Foreskin fibroblast (primary cell): ENCODE measurements around a stretch of chr2.

- RRBS = no CpG with 5 or more reads among the region's 9 CpGs
These were observed 65.8 kb downstream of the SPRED2 start for GRCh38 chr2:65366512-65367020.

DNA sequence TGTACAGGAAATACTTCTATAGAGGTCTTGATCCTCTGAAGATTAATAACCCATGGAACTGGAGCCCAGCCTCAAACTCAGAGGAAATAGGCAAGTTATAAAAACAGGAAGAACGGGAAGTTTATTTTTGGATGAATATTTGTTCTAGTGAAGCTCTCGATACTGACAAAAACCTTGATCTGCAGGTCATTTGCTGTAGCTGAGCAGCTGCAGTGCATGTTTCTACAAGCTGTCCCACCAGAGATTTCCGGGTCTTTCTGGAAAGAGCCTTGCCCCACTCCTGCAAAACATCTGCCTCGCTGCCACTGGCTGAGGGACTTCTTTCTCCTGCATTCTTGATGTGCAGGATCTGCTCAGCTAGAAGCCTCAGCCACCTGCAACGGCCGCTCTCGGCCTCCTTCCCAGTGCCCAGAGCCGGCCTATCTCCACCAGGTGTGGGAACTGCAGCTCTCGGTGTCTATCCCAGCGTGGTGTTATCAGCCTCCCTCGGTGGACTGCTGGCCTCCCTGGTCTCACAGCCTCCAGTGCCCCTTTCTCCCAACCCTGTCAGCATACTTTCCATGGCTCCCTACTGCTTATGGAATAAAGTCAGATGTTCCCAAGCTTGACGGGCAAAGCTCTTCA is 48.5 kb downstream of the SPRED2 start:
- RRBS = no CpG with 5 or more reads among the region's 12 CpGs

DNA sequence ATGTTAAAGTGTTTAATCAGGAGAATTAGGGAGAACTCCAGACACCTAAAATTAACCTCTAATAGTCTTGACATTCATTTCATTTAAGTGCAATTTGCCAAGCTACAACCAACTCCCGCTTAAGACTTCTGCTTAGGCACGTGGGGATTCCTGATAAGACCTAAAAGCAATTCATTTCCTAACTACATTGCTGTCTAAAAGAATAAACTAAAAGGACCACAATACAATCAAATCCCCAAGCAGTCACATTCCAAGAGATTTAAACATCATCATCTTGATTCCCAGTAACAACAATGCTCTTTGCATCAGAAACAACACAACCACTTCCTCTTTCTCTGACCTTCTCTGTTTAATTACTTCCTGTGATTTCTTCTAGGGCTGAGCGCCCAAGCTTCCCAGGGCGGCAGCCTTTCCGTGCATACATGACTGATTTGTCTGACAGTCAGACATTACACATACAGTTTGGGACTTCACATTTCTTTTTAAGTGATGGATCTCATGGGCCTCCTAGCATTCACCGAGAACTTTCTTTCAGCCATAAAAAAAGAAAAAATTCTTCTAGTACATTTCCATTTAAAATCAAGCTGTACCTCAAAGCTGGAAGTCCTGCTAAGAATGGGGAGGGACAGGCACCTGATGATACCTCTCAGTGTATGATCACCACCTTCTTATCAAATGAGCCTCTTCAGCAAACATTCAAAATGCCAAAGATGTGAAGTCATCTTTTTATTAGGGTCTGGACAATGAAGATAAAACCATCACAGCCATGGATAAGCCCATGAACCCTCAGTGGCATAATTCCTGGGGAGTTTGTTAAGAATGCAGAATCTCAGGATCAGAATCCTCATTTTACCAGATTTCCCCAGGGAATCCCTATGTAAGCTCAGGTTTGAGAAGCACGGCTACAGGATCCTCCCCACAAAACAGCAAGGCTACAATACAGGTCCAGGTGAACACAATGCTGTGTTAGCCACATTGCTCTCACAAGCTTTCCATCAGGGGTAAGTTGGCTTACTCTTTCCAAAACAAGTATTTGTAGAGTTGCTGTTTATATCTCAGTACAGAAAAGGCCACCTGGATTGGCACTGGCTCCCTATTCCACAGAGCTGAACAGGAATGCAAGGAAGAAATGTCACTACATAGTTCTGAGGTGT is 11.4 kb downstream of the SPRED2 start:
- RRBS = no CpG with 5 or more reads among the region's 7 CpGs

DNA sequence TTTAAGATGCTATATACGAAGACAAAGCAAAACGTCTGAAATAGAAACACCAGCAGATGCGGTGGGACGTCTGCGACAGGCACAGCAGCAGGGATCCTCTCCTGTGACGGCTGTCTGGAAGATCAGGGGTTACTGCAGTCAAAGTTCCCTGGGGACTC is 2.3 kb downstream of the SPRED2 start:
- RRBS = no CpG with 5 or more reads among the region's 6 CpGs

DNA sequence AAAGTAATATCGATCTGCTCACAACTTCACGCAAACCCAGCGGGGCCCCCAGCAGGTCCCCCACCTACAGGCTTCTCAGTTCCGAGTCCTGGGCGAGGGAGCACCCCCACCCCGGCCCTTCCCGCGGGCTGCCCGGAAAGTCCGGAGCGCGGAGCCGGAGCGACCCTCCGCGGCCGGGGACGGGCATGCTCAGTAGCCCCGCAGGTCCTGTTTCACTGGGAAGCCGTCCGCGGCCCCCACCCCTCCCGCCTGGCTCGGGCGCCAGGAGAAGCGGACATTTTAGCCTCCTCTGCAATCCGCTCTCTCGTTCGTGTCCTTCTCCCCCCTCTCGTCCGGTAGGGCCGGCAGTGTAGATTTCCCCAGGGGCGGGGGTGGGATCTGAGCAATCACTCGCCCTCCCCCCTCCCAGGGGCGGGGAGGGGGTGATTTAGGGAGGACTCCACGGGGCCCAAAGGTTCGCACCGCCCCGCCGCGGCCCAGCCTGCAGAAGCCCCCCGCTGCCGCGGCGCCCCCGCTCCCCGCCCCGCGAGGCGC is 3.4 kb upstream of the SPRED2 start:
- RRBS = no CpG with 5 or more reads among the region's 50 CpGs

DNA sequence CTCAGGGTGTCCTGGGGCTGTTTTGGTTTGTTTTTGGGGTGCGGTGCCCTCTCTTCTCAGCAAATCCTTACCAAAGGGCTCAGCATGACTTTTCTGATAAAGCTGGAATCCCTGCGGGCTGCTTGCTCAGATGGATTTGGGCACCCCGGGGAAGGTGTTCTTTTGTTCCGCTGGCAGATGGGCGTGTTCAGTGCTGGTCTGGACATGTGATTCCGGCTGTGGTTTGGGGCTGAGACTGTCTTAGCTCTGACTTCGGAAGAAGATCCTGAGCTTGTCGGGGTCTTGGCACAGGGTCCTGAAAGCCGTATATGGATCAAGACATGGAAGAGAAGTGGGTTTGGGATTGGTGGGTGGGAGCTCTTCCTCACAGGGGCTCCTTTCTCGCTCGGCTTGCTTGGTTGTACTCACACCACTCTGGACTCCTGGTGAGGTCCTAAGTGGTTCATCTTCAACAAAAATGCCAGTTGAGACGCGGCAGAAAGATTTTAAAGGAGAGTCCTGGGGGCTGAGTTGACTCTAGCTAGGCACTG is 134.3 kb upstream of the SPRED2 start:
- RRBS = 38% methylated on average over 4 of the region's 13 CpGs

GRCh38 chr2:65662537-65663113 is 230.2 kb upstream of the SPRED2 start:
- RRBS = no CpG with 5 or more reads among the region's 11 CpGs

DNA sequence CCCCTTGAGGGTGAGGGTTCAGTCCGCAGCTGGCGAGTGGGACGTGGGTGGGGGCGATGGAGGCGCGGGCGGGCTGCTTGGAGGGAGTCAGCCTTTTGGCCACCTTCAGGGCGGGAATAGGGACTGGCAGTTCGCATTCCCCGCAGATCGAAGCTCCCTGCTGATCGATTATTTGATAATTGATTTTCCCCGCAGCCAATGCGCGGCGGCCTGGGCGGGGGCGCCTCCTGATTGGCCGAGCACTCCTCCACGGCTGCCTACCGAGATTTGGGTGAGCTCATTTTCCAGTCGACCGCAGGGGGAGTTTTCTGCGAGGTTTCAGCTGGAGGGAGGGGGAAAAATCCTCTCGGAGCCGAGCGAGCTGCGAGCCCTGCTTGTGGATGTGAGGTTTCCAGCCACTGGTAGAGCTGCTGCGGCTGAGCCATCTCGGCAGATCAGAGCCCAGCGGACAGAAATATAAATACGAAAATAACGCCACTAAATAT is 1.6 kb upstream of the MEIS1 start:
- RRBS = no CpG with 5 or more reads among the region's 33 CpGs

DNA sequence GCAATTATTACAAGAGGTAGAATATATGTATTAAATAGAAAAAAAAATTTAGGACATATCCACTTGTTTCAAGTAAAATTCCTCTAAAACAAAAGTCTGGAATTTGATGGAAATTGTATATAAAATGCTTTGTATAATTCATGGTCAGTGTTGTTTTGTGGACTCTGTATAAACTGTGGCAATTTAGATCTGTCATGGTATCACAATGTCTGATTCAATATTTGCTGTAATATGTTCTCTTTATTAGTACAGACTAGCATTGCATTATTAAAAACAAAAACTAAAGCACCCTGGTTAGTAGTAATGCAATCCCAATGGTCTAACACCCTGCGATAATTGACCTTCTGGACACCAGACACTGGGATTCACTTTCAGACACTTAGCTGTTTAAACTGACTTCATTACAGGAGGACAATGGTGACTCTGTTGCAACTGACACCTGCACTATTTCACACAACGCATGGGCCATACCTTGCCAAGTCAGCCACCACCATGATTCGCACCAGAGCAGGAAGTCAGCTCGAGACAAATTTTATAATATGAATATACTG is 150.5 kb downstream of the MEIS1 start:
- RRBS = no CpG with 5 or more reads among the region's 4 CpGs

DNA sequence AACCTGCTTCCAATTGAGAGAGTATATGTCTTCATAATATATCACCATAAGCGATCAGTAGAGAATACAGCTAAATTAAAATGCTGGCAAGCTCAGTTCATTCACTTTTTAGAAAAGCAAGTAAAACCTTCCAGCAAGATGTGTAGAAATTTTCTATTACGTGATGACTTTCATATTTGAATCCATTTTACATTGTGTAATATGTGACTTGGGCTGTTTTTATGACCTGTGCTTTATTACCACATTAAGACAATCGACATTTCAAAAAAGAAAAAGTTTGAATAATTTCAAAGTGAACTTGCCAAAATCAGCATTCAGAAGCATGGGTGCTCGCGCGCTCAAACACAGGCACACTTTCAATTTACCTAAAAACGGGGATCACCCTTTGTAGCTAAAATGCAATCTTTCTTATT is 253.1 kb downstream of the MEIS1 start:
- RRBS = no CpG with 5 or more reads among the region's 7 CpGs

GRCh38 chr2:67399037-67399597 is 2.0 kb downstream of the ETAA1 start:
- RRBS = no CpG with 5 or more reads among the region's 3 CpGs

GRCh38 chr2:67404754-67405544 is 7.8 kb downstream of the ETAA1 start:
- RRBS = no CpG with 5 or more reads among the region's 1 CpG

GRCh38 chr2:67455258-67455603 is 58.1 kb downstream of the ETAA1 start:
- RRBS = no CpG with 5 or more reads among the region's 3 CpGs

DNA sequence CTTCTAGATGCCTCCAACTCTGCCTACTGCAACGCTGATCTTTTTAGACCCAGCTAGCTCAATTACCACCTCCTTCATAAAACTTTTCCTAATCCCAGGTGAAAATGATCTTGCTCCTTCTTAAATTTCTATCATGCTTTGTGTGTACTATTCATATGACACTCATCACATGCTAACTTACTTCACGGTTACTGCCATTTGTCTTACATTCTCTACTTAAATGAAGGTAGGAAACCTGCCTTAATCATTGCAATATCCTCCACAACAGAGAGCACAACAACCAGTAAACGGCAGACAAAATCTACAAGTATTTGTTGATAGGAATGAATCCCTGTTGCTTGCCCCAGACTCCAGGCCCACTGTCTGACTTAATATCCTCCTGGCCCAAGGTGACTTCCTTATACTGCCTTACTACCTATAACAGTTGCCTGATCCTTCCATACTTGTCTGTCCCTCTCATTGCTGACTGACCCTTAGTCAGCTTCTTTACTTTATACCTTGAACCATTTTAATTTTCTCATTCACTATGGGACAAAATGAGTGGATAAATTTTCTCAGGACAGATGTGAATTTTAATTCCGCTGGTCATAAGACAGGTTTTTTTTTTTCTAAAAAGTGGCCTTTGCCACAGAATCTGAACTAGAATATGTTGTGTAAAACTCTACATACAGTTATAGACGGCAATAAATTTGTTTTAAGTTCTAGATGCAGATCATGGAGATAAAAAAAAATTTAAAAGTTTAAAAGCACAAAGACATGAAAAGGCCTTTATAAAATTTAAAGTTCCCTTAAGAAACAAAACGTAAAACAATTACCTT is 3.4 kb downstream of the PPP3R1 start:
- RRBS = no CpG with 5 or more reads among the region's 6 CpGs

DNA sequence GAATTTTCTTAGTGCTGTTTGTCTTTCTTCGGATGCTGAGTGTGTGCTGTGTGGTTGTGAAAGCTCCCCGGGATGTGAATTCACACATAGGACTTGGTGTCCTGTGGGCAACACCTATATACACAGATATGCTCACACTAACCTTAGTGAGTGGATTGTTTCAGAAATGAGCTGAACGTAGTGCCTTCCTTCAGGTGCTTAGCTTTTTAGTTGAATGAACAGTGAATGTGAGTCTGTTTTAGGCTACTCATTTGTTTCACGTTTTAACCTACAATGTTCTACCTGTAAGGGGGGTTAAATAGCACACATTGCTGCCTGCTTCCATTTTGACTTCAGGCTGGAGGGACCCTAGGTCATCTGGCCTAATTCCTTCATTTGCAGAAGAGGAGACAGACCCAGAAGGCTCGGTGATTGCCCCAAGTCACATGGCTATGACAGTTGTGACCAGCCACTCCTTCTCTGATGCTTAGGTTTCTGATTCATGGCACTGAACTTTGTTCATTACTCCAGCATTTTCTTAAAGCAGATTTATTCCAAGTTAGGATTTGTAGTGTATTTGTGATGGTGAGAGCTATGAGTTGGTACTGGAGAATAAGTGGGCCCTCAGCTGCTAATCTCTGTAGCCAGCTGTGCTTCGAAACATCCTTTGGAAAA is 1.1 kb downstream of the PLEK start:
- RRBS = no CpG with 5 or more reads among the region's 6 CpGs

DNA sequence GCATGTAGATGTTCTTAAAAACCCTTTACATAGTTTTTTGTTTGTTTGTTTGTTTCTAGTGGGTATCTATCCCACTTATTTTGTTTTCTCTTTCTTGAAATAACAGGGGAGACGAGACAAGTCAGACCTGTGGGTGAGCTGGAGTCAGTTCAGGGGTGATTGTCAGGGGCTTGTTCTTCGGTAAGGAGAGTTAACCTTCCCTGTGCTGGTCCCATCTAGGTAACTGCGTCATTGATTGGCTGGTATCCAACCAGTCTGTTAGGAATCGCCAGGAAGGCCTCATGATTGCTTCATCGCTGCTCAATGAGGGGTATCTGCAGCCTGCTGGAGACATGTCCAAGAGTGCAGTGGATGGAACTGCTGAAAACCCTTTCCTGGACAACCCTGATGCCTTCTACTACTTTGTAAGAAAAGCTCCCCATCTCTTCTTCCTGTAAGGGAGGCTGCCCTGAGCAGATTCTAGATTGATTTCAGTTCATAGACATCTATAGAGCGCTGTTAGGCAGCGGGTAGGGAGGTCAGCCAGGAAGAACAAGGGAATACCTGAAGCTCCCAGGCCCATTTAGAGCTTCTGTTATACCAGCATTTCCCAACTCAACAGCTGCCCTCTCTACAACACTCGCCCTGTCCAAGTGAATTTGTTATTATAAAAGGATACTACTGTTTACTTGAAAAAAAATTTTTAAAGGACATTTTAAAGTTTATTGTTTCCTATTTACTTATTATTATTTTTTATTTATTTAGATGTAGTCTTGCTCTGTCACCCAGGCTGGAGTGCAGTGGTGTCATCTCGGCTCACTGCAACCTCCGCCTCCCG is 21.4 kb downstream of the PLEK start:
- RRBS = no CpG with 5 or more reads among the region's 11 CpGs

DNA sequence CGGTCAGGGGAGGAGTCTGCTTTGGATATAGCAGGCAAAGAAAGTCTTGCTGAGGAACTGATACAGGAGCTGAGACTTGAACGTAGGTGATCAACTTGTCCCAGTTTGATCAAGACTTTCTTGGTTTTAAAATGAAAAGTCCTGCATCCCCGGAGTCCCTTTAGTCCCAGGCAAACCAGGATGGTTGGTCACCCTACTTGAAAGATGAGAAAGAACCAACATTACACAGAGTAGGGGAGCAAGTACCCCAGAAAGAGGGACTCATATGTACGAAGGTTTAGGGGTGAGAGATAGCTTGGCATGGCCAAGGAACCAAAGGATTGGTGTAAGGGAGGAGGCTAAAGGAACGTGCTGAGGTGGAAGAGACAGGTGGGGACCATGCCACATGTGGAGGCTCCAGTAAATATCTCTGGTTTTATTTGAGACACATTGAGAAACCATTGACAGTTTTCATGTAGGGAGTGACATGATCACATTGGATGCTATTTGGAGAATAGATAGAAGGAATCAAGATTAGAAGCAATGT is 28.4 kb downstream of the FBXO48 start:
- RRBS = no CpG with 5 or more reads among the region's 5 CpGs

GRCh38 chr2:68441638-68441993 is 25.5 kb downstream of the FBXO48 start:
- RRBS = no CpG with 5 or more reads among the region's 3 CpGs

DNA sequence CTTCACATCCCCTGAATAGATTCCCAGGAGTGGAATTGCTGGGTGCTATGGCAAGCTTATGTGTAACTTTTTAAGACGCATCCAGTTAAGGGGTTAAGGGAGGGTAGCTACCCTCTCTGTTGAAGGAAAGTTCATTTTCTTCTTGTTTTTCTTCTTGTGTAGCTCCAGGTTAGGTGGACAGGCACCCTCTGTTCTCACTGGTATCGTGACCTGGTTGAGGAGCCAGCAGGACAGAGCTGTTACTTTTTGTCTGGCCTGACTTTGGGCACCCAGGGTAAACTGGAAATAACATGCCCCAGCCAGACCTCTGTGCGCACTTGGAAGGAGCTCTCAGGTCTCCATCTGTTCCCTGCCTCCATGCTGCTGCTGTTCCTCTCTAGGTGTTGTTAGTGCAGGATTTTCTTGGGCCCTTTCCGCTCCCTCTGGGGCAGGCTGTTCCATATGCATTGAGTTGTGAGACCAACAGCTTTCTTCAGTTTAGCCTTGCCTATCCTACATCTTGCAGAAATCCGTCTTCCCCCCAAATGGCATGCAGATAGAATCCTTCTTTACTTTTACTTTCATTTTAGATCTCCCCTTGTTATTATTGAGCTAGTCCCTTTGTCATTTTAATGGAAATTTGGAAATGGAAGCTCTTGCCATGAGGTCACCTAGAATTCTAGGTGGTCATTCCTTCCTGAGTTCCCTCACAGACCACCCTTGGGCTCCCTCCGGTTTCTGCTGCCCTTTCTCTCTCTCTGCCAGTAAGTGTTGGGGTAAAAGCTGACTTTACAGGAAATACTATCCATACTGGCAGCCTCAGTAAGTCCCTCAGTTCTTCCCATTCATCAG is 30.0 kb downstream of the ARHGAP25 start:
- RRBS = no CpG with 5 or more reads among the region's 6 CpGs

DNA sequence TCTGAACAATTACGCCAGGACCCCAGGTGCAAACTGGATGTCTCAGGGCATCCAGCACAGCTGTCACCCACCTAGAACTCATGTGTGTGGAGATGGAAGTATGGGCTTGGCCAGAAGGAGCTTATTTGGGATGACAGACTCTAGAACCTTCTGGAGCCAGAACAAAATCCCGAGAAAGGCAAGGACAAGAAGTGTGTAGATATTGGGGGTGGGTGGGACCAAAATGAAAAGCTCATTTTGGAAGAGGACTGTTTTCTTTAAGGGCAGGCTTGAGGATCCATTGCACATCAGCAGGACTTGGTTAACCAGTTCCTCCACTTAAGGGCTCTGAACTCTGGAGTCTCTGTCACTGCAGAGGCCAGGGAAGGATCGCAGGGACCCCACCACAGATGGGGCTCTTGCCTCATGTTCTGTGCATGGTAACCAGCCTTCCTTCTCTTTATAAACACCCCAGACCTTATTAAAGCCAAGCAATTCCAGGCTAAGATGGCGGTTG is 42.1 kb downstream of the ARHGAP25 start:
- RRBS = no CpG with 5 or more reads among the region's 4 CpGs